Transverse colon (tissue), 4 donors: Measurements from ENCODE around the genes IDNK and C9orf64.

DNA sequence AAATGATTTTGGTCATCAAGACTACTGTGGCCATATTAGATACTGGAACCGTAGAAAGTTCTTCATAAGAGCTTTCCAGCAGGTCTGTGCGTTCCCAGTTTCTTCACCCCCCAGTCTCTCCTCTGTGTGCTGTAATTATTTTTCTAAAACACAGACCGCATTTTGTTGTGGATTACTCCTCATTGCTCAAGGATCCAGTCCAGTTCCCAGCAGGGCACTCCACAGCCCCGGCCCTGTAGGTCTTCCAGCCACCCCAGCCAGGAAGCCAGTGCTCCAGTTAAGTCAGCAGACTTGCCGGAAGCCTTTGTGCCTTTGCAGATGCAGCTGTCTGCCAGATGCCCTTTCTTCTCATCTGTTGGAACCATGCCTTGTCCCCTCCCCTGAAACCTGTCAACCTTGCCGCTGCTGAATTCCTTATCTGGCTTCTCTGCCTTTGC is 28.3 kb downstream of the PSAT1 start:
- PRO-cap: no peak
- RAMPAGE, long total RNA, 4 experiments: no peak in any of the 4 experiments

DNA sequence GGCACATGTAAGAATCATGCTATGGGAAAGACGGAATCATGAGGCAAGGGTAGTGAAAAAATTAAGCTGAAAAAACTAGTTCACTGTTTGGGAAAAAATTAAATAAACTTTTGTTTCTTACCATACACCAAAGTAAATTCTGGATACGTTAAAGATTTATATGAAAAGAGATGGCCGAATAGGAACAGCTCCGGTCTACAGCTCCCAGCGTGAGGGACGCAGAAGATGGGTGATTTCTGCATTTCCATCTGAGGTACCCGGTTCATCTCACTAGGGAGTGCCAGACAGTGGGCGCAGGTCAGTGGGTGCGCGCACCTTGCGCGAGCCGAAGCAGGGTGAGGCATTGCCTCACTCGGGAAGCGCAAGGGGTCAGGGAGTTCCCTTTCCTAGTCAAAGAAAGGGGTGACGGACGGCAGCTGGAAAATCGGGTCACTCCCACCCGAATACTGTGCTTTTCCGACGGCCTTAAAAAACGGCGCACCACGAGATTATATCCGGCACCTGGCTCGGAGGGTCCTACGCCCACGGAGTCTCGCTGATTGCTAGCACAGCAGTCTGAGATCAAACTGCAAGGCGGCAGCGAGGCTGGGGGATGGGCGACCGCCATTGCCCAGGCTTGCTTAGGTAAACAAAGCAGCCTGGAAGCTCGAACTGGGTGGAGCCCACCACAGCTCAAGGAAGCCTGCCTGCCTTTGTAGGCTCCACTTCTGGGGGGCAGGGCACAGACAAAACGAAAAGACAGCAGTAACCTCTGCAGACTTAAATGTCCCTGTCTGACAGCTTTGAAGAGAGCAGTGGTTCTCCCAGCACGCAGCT is 132.8 kb upstream of the TLE4 start:
- PRO-cap: no peak
- RAMPAGE, long total RNA, 4 experiments: no peak in any of the 4 experiments

- PRO-cap: no peak
- RAMPAGE, long total RNA, 4 experiments: no peak in any of the 4 experiments
Observed at GRCh38 chr9:79574119-79574330, 2.3 kb downstream of the TLE4 start.

DNA sequence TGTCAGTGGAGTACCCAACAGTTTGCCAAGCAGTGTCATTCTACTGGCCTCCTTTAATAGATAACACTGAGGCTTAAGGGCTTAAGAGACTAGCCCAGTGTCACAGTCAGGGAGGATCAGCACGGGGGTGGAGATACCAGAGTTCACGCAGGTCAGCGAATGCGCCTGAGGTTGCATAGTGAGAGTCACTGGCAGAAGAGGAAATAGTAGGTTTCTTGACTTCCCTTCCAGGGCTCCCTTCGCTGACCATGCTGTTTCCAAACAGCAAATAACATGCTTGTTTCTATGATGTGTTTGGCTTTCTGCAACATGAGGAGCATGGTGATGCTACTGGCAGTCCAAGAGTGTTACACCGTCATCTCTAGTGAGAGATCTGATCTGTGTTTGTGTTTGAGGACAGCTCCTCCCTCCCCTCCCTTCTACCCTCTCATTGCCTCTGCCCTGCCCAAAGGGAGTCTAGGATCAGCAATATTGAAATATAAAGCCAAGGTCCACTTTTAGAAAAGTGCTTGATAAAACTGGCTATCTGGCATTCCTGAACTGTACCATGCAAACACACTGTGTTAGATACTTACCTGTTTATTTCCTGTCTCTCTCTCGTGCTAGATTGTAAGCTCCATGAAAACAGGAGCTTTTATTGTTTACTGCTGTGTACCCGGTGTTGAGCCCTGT is 12.3 kb downstream of the TLE4 start:
- PRO-cap: no peak
- RAMPAGE, long total RNA, 4 experiments: no peak in any of the 4 experiments

- PRO-cap: bidirectional peak, plus-strand start at chr9:81656196, minus-strand start at chr9:81655949
- RAMPAGE, long total RNA, 4 experiments: no peak in any of the 4 experiments
Observed at GRCh38 chr9:81655614-81656485, 33.5 kb downstream of the TLE1 start.

- PRO-cap: unidirectional peak, plus-strand start at chr9:81877284
- RAMPAGE, long total RNA, 4 experiments: no peak in any of the 4 experiments
Observed at GRCh38 chr9:81877082-81877338, 51.2 kb upstream of the SPATA31D4 start.

- PRO-cap: no peak
- RAMPAGE, long total RNA, 4 experiments: no peak in any of the 4 experiments
Observed at GRCh38 chr9:82098848-82099130, 110.2 kb downstream of the SPATA31D1 start.

- PRO-cap: no peak
- RAMPAGE, long total RNA, 4 experiments: start-site peak on the minus strand in 1 of 4 experiments, at chr9:83041694-83042179 at its widest, 21 reads per replicate
Observed at GRCh38 chr9:83041466-83042354, 21.2 kb downstream of the RASEF start.

DNA sequence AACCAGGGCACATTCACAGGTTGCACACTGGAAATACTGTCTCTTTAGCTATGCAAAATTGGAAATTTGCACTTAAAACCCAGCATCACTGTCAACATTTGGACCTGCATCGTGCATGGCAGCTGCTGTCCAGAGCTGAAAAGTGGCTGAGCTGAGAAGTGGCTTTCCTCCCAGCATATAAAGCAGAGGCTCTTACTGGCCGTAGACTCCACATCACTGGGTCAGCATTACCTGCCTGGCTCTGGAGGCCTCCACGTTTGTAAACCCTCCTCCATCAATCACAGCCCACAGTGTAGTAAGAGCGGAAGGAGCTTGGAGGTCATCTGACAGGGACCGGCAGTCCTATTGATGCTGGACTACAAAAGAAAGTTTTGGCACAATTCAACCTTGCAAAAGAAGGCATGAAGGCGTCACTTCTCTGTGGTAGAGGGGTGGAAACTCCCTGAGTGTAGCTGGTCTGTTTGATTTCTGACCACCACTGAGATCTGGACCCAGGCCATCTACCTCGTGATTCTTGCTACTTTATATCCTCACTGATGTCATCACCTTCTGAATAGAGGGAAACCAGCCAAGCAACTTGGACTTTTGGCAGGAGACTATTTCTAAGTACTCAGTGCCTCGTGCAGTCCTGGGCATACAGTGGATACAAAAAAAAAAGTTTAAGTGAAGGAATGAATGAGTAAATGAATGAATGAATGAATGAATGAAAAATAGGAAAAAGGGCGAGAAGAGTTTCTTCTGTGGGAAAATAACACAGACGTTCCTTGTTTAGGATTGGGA is 14.9 kb downstream of the RASEF start:
- PRO-cap: no peak
- RAMPAGE, long total RNA, 4 experiments: no peak in any of the 4 experiments

GRCh38 chr9:83219603-83220047 is 156.7 kb upstream of the RASEF start:
- PRO-cap: no peak
- RAMPAGE, long total RNA, 4 experiments: no peak in any of the 4 experiments

DNA sequence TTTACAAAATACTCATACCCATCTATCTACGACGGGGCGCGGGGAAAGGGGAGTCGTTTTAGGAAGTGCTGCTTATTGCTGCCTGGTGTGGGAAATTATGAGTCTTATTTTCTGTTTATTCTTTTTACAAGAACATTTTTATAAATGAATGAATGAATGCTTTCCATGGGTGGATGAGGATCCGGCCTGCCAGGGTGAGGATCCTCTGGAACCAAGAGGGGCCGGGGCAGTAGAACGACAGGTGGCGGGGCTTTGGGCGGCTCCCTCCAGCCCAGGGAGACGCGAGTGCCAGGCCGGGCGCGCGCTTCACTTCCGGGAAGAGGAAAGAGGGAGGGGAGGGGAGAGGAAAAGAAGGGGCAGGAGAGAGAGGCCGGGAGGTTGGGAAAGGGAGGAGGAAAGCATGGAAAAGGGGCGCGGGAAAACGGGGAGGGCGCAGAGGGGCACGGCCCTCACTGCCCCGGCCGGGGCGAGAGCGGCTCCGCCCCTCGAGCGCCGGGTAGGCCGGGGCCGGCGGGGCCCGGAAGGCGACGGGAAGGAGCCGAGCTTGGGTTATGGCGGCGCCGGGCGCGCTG is at the start of gene IDNK:
IDNK (plus strand) TSS at position 523 of the 572 bp plus-strand sequence.
- PRO-cap: bidirectional peak, plus-strand start at position 324 of the sequence, minus-strand start at position 311 of the sequence; bidirectional peak, plus-strand start at position 504 of the sequence, minus-strand start at position 471 of the sequence
- RAMPAGE, long total RNA, 4 experiments: start-site peak on the plus strand in 4 of 4 experiments, centred at positions 512 to 515 of the sequence, 30 to 269 reads per replicate

DNA sequence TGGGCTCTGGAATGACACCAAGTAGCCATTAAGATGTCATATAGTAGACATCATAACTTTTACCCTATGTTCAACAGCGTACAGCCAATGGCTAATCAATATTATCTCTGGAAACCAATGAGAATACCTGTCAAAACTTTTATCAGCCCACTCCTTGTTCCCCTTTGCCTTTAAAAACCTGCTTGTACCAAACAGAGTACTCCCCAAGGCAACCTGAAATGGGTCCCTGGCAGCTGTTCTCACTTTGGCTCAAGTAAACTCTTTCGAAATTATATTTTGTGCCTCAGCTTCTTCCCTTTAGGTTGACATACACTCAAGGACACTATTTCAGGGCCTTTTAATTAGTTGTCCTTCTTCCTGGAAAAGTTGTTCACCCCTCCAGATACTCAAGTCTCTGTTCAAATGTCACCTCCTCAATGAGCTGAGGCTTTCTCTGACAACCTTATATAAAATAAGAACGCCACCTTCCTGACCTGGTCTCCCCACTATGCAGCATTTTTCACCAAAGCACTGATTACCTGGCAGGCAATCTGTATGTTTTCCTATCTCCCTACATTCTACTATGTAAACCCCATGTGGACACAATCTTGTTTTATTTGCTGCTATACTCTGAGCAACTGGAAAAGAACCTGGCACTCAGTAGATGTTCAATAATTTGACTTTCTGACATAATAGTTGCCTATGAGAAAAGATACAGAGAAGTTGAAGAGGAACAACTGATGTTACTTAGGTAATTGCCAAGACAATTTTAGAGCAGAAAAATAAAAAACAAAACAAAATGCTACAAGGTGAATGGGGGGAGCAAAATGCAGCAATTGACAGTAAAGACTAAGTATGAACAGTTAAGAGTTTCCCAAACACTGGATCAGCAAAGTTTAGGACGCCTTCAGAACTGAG is 35.3 kb downstream of the IDNK start:
- PRO-cap: no peak
- RAMPAGE, long total RNA, 4 experiments: no peak in any of the 4 experiments

- PRO-cap: no peak
- RAMPAGE, long total RNA, 4 experiments: no peak in any of the 4 experiments
Observed at GRCh38 chr9:83797239-83797845, 20.2 kb downstream of the GKAP1 start.

DNA sequence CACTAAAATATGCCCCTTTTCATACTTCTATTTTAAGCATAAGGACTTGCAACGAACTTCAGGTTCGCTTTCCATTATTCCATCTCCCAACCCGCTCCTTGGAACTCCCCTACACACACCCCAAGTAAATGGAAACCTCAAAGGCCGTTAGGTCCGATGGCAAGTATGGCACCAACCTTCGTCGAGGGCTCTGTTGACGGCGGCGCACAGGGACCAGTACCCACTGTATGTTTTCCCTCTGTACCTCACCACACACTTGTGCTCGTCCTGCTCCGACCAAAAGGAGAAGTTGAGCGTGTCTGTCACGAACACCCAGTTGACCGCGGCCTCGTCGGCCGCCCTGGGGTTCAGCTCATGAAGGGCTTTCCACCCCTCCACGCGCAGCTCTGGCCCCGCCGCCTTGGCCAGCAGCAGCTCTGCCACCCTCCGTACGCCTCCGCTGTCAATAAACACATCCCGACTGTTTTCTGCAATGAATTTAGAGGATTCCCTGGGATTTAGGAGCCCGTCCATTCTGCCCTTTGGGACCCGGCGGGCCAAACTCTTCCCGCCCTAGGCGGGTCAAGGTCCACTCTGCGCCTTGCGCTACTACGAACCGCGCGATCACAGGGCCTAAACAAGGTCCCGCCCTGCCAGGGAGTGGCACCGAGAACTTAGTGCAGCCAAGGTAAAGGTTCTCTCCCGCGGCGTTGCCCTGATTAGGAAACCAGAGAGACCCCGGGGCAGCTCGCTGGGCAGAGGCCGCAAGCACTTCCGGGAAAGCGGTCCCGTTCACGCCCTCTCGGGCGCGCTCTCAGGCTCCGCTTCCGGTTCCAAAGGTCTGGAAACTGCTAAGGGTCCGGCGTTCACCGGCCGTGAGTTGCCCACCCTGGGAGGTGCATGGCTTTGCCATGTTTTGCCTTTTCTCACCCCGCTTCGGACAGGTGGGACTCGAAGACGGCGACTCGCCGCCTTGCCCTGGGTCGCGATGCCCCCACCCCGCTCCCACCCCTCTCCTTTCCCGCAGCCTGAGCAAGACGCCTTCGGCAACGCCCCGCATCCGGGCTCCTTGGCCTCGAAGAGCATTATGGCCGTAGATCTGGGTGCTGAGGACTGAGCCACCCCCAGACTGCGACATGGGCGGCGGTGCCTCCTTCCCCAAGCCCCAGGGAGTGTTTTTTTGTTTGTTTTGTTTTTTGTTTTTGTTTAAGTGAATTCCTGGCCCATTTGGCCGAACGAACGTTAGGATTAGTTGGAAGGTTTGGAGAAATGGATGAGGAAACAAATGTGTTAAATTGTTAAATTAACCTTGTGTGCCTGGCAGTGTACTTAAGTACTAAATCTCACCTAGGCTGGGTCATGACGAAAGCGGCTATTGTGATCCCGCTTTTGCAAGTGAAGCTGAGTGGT is at the start of gene C9orf64:
C9orf64 (minus strand) TSS at position 755 of the 1,389 bp plus-strand sequence.
- PRO-cap: unidirectional peak, plus-strand start at position 307 of the sequence; bidirectional peak, plus-strand start at position 697 of the sequence, minus-strand start at position 577 of the sequence; bidirectional peak, plus-strand start at position 1,075 of the sequence, minus-strand start at position 988 of the sequence
- RAMPAGE, long total RNA, 4 experiments: start-site peak on the minus strand in 3 of 4 experiments, centred at positions 537 to 749 of the sequence, 17 to 40 reads per replicate

DNA sequence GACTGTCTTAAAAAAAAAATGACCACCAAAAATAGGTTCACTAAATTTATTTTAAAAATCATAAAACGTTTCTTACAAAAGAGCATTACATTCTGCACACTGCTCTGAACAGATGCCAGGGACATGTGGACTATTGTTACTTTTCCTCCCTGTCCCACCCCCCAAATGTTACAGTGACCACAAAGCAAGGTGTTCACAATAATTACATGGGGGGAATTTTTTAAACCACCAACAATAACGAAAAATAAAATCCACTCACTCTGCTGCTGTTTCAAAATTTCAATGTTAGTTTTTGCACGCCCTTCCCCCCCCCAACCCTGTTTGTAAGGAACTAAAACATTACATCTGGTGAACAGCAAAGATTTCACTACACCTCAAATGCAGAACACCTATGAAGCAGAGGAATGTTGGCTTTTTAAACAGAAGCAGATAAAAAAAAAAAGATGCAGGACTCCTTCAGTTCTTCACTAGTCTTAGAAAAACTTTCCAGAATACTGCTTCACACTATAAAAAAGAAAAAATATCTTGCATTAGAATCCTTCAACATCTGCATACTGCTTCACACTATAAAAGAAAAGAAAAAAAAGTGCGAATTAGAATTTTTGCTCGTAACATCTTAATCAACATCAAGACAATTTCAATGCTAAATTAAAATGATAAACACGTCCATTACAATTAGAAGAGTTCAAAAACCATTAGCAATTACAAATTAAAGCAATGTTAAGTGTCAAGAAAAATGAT is 11.0 kb downstream of the HNRNPK start:
- PRO-cap: no peak
- RAMPAGE, long total RNA, 4 experiments: no peak in any of the 4 experiments

DNA sequence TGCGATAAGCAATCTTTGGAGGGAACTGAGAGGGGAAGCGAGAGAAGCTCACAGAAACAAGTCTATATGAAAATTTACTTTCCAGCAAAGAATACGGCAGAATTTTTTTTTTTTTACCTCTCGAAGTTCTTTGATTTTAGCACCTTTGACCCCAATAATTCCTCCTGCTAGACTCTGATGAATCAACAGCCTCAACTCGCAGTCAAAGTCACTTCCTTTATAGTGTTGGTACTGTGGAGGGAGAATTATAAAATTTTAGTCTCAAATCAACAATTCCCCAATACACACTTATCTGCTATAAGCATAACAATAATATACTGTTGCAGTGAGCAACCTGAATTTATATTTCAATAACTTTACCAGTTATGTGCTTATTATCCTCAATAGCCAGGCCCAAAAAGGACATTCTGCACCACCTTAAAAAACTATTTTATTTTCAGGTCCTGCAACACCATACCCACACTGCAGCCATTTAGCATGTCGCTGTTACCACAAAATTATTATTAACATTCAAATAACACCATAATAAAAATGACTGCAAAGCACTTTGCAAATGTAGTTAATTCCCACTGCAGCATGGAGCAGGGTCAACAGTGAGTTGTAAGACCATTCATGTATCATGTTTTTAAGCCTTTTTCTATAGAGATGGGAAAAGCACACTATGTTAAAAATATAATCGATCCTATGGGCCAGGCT is 6.7 kb downstream of the HNRNPK start:
- PRO-cap: no peak
- RAMPAGE, long total RNA, 4 experiments: no peak in any of the 4 experiments

DNA sequence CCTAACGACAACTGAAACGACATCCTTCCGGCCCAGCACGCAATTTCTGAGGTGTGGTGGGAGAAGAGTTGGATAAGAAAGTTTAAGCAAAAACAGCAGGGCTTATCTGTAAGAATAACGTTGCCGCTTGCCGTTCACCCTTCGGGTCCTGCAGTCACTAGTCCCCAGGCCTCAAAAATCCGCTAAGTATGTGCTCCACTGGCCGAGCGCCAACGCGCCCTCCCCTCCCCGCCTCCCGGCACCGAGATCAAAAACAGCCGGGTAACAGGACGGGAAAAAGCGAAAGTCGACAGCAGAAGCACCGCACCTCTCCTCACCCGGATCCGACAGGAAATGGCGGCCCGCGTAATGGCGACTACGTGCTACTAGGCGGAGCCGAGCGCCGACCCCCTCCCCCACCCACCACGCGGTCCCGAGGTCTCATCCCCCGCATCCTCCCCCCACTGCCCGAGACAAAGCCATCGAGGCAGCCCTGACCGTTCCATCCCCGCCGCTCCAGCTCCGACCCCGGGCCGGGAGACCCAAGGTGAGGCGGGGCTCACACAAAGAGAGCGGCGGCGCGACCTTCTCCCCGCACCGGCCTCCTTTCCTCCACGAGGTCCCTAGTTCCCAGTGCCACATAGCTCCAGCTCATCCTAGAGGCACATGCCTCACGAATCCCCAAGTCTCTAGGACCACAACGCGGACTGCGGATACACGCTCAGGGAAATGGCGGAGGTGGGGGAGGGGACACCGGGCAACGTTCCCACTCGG is 545 bp downstream of the HNRNPK start:
- PRO-cap: bidirectional peak, plus-strand start at position 450 of the sequence, minus-strand start at position 325 of the sequence
- RAMPAGE, long total RNA, 4 experiments: no peak in any of the 4 experiments

DNA sequence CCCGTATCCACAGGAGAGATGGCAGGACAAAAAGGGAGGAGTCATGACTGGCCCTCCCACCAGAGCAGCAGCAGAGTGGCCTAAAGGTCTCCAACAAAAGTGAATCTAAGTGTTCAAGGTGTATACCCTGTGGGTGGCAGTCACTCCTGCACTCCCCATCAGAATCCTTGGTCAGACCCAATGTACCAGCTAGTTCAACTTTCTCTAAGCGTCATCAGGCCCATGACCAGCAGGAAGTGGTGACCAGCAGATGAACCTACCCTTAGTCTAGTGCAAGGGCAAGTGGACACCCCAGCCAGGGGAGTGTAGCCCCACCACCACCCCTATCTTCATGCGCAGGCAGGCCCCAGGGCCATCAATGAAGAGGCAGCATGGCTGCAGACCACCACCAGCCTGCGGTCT is 213.2 kb downstream of the AGTPBP1 start:
- PRO-cap: no peak
- RAMPAGE, long total RNA, 4 experiments: no peak in any of the 4 experiments

- PRO-cap: bidirectional peak, plus-strand start at chr9:85941197, minus-strand start at chr9:85940833
- RAMPAGE, long total RNA, 4 experiments: no peak in any of the 4 experiments
Observed at GRCh38 chr9:85940673-85940976, 321 bp upstream of the NAA35 start.

DNA sequence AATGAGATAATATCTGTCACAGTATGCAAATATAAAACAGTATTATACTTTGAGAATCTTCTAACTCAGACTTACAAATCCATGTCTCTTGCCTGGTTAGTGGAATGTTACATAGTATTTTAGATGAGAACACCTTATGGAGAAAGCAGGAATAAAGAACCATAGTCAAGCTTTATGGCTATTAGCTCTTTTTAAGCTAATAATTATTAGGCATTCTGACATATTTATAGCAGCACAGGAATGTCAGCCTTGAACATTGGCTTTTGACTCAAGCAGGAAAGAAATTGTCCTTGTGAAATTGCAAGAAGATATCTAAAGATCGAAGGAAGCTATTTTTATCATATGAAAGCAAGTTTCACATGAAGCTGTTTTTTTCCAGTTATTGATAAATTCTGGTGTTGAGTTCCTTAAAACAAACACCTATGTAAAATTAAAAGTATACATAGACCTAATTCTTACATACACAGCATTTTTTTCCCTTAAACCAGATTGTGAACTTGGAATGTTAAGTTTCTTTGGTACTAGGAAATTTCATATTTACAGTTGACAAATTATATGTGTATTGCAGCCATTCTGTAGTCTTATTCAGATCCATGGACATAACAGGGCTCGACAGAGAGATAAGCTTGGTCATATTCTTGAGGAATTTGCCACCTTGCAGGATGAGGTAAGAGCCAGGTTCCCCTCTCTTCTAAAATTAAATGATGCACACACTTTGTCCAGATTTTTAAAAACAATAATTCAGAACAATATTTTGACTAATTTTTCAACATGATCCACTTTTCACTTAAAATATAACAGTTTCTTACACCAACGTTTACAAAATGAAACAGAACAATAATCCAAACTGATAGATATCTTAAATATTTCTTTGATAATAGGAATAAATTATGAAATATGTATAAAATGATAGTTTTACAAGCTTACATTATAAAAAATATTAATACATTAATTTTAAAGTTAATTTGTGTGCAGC is 71.8 kb downstream of the NAA35 start:
- PRO-cap: no peak
- RAMPAGE, long total RNA, 4 experiments: no peak in any of the 4 experiments